Bronchus fibroblast of lung (primary cell): Measurements from ENCODE around the genes AWAT2, OTUD6A, IL2RG, CXCR3 and NHSL2.

DNA sequence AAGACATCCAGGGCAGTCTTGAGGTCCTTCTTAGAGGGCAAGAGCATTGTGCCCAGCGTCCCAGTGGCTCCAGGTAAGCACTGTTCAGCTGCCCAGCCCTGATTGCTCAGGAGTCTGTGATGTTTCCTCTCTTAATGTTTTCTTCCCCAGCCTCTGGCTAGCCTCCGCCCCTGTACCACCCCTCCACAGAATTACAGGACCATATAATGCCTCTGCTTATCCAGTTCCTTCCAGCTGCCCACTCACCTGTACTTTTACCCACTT, at the start of gene AWAT2:
Gene AWAT2, minus strand, starts transcription at position 53 of the 264 bp plus-strand sequence.
- RAMPAGE, long total RNA, result no peak

DNA sequence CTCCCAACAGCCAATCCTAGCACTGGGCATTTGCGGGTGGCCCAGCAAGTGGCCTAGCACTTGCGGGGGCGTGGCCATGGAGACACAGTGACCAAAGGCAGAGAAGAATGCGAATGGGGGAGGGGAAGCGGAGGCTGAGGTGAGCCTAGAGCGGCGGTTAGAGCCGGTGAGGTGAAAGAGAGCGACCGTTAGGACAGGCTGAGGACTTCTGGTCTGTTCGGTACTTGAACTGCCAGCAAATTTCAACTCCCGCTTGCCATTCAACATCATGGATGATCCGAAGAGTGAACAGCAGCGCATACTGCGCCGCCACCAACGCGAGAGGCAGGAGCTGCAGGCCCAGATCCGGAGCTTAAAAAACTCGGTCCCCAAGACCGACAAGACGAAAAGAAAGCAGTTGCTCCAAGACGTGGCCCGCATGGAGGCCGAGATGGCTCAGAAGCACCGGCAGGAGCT, at the start of gene OTUD6A:
Gene OTUD6A, plus strand, starts transcription at position 201 of the 456 bp plus-strand sequence.
- RAMPAGE, long total RNA, result no peak

GRCh38 chrX:70491958-70492427, 47.4 kb downstream of the DLG3 start:
- RAMPAGE, long total RNA, result no peak

DNA sequence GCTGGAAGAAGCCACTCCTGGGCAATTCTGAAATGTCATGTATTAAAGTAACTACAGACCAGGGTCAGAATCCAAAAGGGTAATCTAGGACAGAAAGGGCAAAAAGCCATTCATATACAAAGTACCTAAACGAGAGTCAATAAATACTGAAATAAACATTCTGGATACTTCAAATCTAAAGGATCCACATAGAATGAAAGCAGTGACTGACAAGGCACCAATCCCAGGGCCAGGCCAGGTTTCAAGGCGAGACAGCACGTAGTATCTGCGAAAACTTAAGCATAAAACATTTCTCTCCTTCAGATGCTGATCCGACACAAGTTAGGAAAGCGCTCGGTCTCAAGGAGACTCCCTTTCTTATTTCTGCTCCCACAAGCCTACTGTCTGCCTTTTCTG, 901 bp downstream of the SNX12 start:
- RAMPAGE, long total RNA, result no peak

- RAMPAGE, long total RNA, result no peak
These were observed at the start of gene IL2RG for GRCh38 chrX:71111410-71112686. Gene IL2RG, minus strand, starts transcription at chrX:71111577.

GRCh38 chrX:71183271-71183754, 38.7 kb downstream of the NLGN3 start:
- RAMPAGE, long total RNA, result no peak

- RAMPAGE, long total RNA, result no peak
These were observed 801 bp upstream of the NONO start for GRCh38 chrX:71282560-71283108.

- RAMPAGE, long total RNA, result no peak
These were observed 10.7 kb downstream of the TAF1 start for GRCh38 chrX:71376812-71377371.

DNA sequence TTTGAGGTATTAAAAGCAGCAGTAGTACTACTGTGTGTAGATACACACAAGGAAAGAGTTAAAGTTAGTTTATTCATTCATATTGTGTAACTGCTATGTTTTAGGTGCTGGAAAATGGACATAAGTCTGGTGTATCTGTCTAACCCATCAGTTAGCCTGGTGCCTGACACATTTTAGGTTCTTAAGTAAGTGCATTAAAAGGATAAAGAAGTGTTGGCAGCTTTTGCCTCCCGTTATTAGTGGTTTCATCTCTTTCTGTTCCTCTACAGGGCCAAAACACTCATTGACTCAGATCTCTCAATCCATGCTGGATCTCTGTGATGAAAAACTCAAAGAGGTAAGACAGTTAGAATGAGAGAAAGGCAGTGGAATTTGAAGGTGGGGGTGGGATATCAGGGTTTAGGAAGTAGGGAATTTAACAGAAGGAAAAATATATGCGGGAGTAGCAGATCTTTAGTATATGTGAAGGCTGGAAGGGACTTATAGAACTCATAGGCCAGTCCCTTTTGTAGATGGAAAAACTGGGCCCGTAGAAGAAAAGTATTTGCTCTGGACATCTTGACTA, 55.0 kb downstream of the TAF1 start:
- RAMPAGE, long total RNA, result no peak

GRCh38 chrX:71531806-71532774, 814 bp upstream of the OGT start:
- RAMPAGE, long total RNA, result no peak

- RAMPAGE, long total RNA, result no peak
These were observed 11.5 kb downstream of the CXCR3 start for GRCh38 chrX:71606721-71607283.

GRCh38 chrX:71618330-71619010, at the start of gene CXCR3:
Gene CXCR3, minus strand, starts transcription at chrX:71618511.
- RAMPAGE, long total RNA, result no peak

DNA sequence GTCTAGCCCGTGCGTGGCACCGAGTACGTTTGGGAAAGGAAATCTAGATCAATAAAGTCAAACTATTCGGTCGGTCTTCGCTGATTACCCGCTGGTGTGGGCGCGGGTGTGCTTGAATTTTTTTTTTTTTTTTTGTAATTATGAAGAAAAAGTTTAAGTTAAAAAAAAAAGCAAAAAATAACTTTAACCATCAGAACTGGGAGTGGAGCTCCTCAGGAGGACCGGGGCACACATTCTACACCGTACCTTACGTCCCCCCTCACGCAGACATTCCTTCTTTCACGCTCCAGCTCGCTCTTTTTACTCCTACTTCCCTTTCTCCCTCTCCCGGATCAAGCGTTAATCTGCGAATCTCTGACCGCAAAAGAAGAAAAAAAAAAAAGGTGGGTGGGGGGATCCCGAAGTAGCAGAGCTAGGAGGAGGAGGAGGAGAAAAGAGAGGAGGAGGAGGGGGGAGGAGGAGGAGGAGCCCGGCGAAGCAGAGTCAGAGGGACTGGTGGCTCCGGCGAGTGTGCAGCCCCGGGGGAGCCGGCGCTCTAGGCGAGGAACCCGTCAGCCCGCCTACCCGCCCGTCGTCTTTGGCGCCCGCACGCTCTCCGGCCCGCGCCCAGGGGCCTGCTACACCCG, at the start of gene NHSL2:
Gene NHSL2, plus strand, starts transcription at position 486 of the 626 bp plus-strand sequence.
- RAMPAGE, long total RNA, result no peak

GRCh38 chrX:71997189-71997731, 86.6 kb downstream of the NHSL2 start:
- RAMPAGE, long total RNA, result no peak

DNA sequence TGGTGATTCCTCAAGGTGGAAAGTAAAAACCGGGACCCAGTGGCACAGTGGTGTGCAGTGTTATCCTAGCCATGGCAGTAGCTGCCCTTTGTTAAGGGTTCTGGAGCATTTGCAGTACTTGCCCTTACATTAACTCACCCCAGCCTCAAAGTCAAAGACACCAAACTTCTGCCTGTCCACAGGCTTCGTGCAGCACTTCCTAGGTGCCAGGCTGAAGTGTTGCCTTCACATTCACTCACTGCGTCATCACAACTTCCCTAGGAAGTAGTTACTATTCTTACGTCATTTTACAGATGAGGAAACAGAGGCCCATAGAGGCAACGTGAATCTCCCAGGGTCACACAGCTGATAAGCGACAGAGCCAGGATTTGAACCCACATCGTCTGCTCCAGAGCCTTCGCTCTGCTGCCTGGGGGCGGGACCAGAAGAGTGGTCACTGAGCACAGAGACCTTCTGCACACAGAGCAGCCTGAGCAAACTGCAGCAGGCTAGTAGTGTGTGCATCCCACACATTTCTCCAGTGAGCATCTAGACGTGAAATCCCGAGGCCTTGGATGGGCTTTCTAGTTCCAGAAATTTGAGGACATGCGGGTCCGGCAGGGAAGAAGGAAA, 73.3 kb upstream of the PIN4 start:
- RAMPAGE, long total RNA, result no peak

DNA sequence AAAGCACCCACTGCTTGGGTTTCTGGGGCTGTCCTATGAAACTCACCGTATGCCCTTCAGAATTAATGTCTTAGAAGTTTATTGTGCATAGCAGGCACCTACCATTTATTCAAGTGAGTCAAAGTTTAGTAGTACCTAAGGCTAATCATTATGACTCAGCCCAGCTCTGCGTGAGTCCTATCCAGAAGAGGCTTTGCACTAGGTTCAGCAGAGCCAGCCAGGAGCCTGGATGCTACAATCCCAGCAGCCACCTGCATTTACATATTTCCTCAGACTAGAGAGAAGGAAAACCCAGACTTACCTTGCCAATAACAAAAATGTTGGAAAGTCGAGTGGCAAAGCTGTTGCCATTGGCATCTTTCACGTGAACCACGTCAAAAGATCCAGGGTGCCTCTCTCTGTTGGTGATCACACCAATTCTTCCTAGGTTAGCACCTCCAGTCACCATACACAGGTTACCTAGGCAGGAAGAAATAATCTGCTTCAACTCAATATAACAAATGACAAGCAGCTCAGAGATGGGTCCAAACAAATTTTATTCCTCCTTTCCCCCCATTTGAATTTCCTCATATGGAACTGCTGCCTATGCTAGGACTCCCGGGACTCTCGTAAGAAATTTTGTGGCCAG, 4.0 kb downstream of the RPS4X start:
- RAMPAGE, long total RNA, result no peak

DNA sequence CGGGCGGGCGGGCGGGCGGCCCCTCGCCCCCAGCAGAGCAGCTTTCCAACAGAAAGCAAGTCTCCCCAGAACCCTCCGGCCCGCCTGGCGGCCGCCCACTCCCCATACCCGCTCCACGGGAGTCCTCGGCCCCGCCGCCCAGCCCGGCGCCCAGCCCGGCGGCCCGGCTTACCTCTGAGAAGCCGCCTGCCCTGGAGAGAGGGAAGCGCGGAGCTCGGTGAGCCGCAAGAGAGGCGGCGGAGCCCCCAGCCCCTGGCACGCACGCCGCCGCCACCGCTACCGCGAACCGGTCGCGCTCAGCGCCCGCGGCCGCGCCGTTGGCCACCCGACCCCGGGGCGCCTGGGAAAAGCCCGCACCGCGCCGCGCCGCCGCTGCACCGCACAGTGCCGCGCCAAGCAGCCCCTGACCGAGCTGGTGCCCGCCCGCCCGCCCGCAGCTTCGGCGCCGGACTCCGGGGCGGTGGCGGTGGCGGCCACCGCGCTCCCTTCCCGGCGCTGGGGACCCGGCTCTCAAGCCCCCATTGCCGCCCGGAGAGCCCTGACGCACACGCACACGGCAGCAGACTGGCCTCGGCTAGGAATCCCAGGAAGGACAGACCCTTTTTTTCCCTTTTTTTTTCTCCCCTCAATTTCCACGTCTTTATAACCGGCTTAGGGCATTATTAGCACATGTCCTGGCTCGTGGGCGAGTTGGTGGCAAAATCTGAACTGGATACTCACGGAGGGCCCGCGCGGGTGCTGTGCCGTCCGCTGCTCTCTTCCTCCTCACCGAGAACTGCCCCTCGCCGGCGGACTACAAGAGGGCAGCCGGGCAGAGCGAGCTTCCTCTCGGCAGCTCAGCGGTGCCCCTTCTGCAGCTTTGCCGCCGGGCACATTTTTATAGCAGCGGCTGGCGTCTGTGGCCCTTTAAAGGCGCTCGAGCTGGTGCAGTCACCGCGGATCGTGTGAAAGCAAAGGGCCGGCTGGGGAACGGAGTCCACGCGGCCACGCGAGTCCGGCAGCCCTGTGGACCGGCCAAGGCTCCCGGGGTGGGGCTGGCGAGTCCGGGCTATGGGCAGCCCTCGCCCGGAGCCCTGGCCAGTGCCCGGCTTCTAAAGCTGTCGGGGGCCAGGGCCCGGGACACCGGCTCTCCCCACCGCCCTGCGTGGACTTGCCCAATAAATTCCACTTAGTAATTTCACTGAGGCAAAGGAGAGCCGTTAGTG, 993 bp upstream of the CITED1 start:
- RAMPAGE, long total RNA, result no peak

DNA sequence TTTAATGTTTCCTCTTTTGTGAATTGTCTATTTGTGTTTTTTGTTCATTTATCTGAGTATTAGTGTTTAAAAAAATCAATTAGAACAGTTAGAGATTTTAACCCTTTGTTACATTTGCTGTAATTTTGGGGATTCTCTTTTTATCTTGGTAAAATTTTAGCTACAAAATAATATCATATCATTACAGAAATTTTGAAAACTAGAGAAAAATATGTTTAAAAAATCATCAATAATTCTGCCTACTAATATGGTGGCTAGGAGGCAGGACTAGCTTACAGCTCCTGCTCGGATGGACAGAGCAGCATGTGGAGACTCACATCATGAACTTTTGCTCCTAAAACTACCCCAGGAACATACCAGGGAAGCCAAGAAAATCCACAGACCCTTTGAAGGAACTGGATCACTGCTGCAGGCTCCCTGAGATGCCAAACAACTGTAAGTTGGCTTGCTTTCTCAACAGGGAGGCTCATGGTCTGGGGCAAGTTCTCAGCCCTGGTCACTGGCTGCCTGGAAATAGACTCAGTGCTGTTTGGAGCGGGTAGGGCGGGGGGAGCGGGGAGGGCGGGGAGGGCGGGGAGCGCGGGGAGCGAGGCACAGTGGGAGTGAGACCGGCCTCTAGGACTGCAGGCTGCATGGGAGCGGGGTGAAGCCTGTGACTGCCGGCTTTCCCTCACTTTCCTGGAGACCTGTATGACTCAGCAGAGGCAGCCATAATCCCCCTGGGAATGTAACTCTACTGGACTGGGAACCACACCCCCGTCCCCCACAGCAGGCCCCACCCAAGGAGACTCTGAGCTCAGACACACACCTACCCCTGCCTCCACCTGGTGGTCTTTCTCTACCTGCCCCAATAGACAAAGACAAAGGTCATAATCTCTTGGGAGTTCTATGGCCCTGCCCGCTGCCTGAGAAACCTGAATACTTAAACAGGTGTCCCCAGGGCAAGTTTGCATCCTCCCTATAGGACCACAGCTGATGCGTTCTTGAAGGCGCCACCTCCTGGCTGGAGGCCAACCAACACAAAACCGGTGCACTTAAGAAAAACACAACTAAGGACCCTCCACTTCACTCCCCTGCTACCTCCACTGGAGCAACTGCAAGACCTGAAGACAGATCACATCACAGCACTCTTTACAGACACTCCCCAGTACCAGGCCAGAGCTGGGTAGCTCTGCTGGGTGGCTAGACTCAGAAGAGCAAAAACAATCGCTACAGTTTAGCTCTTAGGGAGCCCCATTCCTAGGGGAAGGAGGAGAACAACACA, 18.3 kb downstream of the HDAC8 start:
- RAMPAGE, long total RNA, result no peak

GRCh38 chrX:73845971-73846856, 283.2 kb downstream of the CHIC1 start:
- RAMPAGE, long total RNA, result no peak

DNA sequence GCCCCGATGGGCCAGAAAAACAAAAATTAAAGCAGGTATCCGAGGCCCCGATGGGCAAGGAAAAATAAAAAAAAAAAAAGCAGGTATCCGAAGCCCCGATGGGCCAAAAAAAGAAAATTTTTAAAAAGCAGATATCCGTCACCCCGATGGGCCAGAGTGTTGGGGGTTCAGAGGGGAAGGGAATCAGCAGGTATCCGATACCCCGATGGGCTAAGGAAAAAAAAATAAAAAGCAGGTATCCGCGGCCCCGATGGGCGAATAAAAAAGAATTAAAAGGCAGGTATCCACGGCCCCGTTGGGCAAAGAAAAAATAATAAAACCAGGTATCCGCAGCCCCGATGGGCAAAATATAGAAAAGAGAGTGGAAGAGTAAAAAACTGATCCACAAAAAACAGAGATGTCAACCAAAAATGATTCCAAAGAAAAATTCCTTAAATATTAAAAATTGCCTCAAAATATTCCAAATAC, 289.1 kb downstream of the CHIC1 start:
- RAMPAGE, long total RNA, result no peak